Neural cell (in vitro differentiated cells): ENCODE results near the gene RNF213.

- RAMPAGE, long total RNA = no peak
Measured at GRCh38 chr17:78997387-78998136, 12.0 kb downstream of the CANT1 start.

DNA sequence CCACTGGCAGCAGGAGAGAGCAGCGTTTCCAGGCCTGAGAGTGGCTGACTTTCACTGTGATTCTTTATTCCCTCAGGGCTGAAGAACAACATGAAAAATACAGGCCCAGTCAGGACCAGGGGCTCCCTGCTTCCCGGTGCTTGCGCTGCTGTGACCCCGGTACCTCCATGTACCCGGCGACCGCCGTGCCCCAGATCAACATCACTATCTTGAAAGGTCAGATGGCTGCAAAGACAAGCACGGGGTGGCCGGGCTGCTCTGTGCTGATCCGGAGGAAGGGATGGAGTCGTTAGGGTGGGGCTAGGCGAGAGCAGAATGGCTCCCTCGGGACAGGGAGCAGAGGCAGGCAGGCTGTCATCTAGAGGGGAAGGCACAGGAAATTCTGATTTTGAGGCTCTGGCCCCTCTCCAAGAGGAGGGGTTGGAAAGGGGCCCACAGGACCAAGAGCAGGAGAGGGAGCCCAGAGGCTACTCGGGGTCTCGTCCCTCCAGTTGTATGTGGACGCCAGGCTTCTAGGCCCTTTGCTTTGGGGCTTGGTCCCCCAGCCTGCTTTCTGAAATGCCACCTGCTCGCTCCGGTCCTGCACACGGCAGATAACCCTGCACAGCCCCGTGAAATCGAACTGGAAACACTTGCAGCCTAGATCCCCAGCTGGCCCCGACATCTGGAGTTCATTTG, 22.6 kb downstream of the C1QTNF1 start:
- RAMPAGE, long total RNA = no peak

DNA sequence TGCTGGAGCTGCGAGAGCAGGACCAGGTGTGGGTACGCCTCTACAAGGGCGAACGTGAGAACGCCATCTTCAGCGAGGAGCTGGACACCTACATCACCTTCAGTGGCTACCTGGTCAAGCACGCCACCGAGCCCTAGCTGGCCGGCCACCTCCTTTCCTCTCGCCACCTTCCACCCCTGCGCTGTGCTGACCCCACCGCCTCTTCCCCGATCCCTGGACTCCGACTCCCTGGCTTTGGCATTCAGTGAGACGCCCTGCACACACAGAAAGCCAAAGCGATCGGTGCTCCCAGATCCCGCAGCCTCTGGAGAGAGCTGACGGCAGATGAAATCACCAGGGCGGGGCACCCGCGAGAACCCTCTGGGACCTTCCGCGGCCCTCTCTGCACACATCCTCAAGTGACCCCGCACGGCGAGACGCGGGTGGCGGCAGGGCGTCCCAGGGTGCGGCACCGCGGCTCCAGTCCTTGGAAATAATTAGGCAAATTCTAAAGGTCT, 24.0 kb downstream of the C1QTNF1 start:
- RAMPAGE, long total RNA = no peak

- RAMPAGE, long total RNA = no peak
Measured at GRCh38 chr17:79802577-79803483, 6.0 kb upstream of the CBX8 start.

DNA sequence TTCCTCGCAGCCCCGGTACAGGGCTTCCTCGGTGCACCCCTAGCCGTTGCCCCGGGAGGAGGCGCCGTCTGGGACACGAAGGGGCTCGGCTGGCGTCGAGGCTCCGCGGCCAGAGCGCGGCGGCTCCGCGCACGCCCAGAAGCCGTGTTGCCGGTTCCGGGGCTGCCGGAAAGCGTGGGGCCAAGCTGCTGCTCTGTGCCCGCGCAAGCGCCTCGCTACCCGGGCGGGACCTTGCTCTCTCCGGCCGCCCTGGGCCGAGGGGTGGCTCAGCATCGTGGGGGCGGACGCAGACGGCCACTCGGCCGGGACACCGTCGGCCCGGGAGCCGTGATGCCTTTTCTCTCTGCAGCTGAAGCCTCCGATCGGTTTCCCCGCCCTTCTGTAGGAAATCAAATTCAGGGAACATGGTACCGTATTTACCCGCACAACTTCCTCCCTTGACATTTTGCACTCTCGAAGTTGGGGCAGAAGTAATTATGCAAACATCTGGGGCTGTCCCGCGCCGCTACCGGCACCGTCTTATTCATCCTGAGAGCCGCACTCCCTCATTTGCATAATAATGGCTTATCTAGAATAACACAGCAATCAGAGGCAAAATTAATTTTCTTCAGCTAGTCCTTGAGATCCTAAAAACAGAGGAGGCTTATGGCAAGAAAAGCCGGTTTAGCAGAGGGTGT, 7.4 kb upstream of the CBX8 start:
- RAMPAGE, long total RNA = no peak

- RAMPAGE, long total RNA = no peak
Measured at GRCh38 chr17:79829453-79830031, 9.7 kb downstream of the CBX4 start.

DNA sequence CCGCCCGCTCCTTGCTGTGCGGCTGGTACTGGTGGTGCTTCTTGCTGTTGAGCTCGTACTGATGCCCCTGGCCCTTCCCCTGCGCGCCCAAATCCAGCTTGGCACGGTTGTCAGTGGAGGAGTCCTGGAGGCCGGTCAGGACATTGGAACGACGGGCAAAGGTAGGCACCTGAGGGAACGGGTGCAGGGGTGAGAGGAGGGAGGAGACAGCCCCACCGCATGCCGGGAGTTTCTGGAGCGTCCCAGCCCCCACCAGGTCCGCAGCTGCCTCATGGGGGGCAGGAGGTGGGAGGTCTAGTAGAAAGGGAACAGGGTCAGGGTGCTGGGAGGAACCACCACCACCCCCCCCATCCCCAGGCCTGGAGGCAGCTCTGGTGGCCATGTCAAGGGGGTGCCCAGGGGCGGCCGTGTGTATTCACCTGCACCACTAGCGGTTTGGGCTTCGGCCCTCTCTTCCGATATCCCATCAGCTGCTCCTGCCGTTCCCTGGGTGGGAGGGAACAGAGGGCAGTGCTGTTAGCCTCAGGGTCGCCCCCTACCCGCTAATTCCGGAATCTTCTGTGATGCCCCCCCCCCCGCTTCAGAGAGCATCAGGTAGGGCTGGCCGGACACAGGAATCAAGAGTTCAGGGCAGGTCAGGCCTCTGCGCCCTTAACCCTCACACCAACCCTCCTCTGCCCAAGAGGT, 3.9 kb downstream of the CBX4 start:
- RAMPAGE, long total RNA = no peak

GRCh38 chr17:79892235-79892974, 53.2 kb upstream of the CBX4 start:
- RAMPAGE, long total RNA = no peak

GRCh38 chr17:79919532-79919906, 80.3 kb upstream of the CBX4 start:
- RAMPAGE, long total RNA = no peak

- RAMPAGE, long total RNA = no peak
Measured at GRCh38 chr17:80030591-80031401, 4.9 kb downstream of the TBC1D16 start.

DNA sequence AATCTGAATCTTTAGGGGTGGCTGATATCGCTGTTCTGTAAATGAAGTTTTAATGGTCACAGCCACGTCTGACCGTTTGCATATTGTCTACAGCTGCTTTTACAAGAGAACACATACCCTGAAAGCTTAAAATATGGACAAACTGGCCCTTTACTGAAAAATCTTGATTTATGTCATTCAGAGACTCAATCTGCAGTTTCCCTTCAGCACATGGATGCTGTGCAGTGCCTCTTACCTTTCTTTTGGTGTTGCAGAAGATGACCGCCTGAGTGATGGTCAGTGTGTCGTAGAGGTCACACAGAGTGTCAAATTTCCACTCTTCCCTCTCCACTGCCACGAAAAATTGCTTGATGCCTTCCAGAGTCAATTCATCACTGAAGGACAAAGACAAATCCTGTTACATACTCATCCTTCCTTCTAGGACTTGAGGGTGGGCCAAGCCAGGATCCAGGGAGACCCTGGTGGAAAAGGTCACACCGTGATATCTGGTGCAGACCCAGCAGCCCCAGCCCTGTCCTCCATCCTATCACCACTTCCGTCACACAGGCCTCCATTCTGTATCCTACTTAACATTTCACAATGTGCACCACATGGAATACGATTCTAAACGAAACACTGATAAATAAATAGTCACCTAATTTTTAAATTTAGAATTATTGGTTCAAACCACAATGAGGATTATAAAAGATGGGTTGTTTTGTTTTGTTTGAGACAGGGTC, 8.9 kb downstream of the EIF4A3 start:
- RAMPAGE, long total RNA = no peak

- RAMPAGE, long total RNA = no peak
Measured at GRCh38 chr17:80138927-80139466, 7.9 kb downstream of the EIF4A3 start.

- RAMPAGE, long total RNA = no peak
Measured at GRCh38 chr17:80219065-80220032, 784 bp downstream of the SGSH start.

DNA sequence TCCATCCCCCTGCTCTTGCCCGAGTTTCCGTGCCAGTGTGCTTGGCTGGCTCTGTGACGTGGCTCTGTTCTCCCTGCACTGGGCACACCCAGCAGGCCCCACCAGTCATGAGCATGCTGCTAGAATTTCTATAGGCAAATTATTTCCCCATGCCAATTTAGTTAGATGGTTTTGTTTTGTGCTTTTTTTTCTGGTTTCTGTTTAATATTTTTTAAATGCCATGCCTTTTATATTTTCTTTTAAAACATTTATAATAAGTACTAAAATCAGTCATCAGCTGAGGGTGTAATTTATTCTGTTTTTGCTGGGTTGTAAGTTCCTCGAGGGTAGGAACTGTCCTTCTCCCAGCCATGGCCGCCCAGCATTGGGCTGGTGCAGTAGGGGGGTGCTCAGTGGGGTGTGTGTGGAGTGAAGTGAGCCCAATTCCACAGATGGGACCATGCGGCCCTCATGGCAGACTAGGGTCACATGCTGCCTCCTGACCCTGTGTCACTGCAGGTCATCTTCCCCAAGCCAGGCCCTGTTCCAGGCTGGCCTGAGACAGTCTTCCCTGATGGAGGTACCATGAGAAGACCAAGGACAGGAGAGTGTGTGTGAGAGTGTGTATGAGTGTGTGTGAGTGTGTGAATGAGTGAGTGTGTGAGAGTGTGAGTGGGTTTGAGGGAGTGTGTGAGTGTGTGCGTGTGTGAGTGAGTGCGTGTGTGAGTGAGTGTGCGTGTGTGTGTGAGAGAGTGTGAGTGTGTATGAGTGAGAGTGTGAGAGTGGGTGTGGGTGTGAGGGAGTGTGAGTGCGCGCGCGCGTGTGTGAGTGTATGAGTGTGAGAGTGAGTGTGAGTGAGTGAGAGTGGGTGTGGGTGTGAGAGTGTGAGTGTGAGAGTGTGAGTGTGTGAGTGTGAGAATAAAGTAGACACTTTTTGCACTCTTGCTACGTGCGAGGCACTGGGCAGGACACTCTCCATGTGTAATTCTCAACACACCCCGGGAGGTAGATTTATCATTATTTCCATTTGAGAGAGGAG, 3.7 kb downstream of the SLC26A11 start:
- RAMPAGE, long total RNA = no peak

DNA sequence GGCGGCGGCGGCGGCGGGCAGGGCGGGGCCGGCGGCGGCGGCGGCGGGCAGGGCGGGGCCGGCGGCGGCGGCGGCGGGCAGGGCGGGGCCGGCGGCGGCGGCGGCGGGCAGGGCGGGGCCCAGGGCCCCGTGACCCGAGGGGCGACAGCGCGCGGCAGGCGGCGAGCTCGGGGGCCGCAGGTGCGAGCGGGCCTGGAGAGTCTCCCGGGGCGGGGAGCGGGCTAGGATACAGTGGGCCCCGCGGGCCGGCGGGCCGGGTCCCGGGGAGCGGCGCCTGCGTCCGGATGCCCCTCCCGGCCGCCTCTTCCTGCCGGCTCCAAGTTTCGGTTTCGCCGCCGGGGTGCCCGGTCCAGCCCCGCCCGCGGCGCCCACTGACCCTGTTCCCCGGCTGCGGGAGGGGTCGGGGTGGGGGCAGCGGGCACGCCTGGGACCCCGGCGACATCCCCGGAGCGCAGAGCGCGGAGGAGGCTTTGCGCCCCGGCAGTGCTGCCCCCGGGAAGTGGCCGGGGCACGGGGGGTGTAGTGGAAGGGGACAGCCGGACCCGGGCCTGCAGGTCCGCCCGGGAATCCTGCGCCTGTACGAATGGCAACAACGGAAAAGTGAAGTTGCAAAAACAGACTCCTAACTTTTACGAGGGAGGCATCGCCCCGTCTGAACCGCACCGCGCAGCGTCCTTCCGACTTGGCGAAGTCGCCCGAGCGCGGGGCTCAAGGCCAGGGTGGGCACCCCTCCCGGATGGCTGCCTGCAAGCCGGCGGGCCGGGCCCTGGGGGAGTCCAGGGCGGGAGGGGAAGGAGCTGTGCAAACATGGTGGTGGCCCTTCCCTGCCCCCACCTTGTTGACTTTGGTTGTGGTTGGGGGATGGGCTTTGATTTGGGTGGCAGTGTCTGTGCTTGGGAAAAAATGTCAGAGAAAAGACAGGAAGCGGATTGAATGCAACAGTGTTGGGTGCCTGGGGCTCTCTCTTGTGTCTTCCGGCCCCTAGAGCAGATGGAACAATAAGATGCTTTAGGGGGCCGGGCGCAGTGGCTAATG, at the start of gene RNF213:
TSS of gene RNF213 (plus strand) at position 130 of the 1,035 bp plus-strand sequence.
- RAMPAGE, long total RNA = no peak

GRCh38 chr17:80263128-80263785, 2.6 kb downstream of the RNF213 start:
- RAMPAGE, long total RNA = no peak

DNA sequence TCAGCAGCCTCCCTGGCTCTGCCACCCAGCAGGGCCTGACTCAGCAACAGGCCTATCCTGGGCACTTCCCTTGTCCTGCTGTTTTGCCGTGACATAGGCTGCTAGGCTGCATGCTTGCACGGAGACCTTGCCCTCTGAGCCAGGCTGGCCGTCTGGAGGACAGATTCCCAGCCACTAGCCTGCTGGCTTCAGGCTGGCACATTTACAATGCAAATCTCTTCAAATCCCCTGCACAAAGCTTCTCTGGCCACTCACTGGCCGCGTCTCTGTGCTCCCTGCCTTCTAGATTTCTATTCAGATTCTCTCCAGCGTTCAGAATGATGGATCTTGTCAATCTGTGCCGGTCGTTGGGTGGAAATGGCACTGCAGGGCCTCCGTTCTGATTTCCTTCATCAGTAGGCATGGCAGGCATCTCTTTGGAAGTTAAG, 9.6 kb downstream of the RNF213 start:
- RAMPAGE, long total RNA = no peak

GRCh38 chr17:80288524-80288956, 27.9 kb downstream of the RNF213 start:
- RAMPAGE, long total RNA = no peak

DNA sequence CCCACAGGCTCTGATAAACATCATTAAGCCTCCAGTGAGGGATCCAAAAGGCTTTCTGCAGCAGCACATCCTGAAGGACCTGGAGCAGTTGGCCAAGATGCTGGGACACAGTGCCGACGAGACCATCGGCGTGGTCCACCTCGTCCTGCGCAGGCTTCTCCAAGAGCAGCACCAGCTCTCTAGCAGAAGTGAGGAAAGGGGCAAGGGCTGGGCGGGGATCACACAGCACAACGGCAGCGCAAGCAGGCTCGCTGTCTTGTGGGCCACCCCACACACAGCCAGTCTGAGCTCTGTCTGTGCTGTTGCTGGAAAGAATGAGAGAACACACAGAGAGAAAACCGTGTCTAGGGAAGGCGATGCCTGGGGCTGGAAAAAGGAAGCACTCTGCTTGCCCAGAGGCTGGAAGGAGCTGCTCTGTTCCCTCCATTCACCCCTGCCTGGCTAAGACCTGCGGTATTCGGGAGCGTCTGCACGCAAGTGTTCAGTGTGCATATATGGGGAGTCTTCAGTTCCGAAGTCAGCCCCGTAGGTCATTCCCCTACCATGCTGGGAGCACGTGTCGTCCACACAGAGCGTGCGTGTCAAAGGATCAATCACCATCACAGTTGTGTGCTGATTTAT, 33.3 kb upstream of the ENDOV start:
- RAMPAGE, long total RNA = no peak

DNA sequence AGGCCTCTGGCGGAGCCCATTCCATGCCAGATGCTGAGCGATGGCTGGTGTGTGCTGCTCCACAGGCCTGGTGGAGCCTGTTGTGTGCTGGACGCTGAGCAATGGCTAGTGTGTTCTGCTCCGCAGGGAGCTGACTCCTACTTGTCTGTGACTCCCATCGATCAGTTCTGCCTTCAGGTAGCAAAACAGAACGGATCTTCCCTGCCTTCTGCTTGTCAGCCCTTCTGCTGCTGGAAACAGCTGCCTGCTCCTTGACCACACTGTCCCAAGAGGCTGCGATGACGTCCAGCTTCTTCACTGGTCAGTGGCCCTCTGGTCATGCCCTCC, 4.4 kb downstream of the ENDOV start:
- RAMPAGE, long total RNA = no peak